ENCODE data around the genes NFKBIA and TTC6.

DNA sequence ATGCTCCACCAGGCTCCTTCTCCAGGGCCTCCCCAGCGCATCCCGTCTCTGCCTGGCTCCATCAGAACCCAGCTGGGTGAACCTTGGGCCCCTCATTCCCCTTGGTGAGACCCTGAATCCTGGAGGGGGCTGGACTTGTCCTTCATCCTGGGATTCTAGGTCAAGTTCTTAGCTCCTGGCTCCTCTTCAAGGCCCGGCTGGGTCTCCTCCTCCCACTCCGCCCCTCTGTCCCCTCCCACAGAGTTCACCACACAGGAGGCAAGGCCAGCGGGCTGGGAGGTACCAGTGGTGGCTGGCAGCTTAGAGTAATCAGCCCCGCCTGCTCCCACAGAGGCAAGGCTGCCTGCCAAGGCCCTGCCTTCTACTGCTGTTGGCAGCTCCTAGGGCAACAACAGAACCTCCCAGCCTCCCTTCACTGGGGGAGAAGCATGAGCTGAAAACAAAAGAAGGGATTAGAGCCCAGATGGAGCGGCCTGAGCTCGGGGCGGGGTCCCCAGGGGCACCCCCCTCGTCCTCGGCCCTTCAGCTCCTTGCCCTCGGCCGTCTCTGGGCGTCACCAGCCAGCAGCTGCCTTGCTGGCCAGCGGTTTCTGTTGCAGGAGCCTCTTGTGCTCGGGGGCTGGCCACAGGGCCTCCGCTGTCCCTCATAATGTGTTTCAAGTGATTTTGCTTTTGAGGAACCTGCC lies 49.4 kb downstream of the PSMA6 start:
- PRO-cap: bidirectional peak, plus-strand start at position 330 of the sequence, minus-strand start at position 157 of the sequence; bidirectional peak, plus-strand start at position 662 of the sequence, minus-strand start at position 548 of the sequence

DNA sequence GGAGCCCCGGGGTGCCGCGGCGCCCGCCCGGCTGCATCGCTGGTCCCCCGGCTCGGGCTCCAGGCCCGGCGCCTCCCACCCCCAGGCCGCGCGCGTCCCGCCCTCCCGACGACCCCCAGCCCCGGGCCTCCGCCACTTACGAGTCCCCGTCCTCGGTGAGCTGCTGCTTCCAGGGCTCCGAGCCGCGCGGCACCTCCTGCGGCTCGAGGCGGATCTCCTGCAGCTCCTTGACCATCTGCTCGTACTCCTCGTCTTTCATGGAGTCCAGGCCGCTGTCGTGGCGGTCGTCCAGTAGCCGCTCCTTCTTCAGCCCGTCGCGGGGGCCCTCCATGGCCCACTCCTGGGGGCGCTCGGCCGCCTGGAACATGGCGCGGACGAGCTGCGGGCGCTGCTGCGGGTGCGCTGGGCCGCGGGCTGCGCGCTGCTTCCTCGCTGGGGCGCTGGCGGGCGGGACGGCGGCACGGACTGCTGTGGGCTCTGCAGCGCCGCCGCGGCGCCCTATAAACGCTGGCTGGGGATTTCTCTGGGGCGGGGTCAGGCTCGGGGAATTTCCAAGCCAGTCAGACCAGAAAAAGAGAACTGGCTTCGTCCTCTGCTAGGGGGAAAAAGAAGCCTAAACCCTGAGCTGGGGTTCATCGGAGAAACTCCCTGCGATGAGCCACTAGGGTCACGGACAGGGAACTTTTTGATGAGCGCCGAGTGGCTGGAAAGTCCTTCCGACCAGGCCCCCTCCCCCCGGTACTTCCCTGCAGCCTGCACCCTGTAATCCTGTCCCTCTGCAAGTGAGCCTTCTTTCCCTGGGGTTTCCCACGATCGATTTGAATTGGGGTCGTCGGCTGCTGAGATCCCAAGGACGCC lies at the start of gene NFKBIA:
NFKBIA (minus strand) TSS at position 472 of the 858 bp plus-strand sequence.
- PRO-cap: bidirectional peak, plus-strand start at position 546 of the sequence, minus-strand start at position 472 of the sequence; bidirectional peak, plus-strand start at position 598 of the sequence, minus-strand start at position 647 of the sequence; bidirectional peak, plus-strand start outside the sequence, minus-strand start at position 820 of the sequence

DNA sequence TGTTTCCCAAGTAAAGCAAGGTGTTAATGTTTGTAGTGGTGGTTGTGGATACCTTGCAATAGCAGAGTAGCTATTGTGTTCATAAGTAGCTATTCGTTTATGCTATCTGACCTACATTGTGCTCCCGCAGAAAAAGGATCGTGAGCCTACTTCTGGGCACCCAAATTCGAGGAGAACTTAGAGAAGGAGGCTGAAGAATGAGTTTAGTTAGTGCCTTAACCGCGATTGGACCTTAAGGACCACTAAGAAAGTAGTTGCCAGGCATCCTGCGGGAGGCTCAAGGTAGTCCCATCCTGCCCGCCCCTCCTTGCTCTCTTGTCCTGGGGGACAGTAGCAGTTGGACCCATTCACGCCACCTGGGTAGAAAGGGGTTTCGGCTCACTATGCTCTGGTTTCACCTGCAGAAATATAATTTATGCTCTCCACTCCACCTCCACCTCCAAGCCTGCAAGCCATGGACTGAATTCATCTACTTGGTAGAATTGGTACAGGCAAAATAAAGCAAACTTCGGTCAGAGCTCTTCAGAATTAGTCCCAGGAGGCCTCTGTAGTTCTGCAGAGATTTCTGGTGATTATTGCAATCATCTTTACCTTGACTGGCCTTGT lies 1.1 kb upstream of the NFKBIA start:
- PRO-cap: no peak

- PRO-cap: no peak
Observed at GRCh38 chr14:35415847-35416581, 11.5 kb upstream of the NFKBIA start.

DNA sequence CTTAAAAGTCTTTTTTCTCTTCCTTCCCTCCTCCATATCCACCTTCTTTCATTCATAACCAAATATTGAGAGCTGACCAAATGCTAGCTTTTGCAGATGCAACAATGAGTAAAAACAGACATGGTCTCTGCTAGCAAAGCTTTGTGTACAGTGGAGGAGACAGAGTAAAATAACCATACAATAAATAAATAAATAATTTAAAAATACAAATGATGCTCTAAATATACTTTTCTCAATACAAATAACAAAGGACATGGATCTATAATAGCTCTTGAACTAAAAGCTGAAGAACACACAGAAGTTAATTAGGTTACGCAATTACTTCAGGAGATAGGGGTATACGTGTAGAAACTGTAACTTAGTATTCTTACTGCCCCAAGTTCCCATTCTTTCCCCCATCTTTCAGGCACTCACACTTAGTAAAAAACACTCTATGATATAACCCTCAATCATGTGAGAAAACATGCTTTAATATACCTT lies 44.1 kb downstream of the INSM2 start:
- PRO-cap: no peak

DNA sequence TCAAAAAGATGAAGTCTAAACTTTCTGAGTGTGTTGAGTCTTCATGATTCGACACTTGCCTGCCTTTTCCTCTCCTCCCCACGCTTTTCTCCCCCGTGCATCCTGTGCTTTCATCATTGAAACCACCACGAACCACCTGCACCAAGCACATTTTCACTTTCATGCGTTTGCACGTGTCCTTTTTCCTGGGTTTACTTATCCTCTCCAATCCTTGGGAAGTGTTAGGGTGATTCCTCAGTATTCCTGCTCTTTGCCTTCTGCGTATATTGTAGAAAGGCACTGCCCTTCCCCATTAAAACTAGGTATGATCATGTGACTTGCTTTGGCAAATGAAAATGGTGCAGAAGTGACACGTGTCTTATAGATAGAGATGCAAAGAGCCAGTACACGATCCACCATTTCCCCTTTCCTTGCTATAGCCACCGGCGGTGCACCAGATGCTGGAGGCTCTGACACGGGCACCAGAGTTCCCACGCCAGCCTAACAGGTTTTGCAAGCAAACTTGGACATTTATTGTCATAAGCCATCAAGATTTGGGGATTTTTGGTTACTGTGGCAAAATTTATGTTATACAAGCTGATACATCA lies 106.6 kb downstream of the BRMS1L start:
- PRO-cap: no peak

DNA sequence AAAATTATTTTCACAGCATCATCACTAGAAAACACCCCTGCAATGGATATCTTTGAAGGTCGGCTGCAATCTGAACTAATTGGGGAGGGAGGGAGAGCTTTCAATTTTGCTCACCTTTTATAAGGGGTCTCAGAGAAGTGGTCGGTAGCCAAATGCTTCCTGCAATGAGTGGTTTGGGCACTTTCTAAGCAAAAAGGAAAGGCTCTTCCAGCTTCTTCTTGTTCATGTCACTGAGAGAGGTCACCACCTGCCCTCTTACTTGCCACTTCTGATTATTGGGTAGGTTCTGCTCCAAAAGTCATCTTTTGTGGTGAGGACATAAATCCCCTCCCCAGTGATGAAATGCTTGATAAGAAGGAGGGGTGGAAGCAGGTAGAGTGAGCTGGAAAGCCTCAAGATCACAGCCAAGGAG lies 103.0 kb downstream of the MBIP start:
- PRO-cap: no peak

- PRO-cap: no peak
Observed at GRCh38 chr14:36517378-36518010, 2.5 kb downstream of the NKX2-1 start.

GRCh38 chr14:36518649-36519372 lies 1.2 kb downstream of the NKX2-1 start:
- PRO-cap: no peak

GRCh38 chr14:36656609-36657135 lies 5.0 kb upstream of the PAX9 start:
- PRO-cap: no peak

- PRO-cap: no peak
Observed at GRCh38 chr14:37167539-37168126, 4.8 kb downstream of the SLC25A21 start.

- PRO-cap: no peak
Observed at GRCh38 chr14:37247711-37248428, 50.1 kb downstream of the MIPOL1 start.

GRCh38 chr14:37563865-37564506 lies 31.1 kb downstream of the FOXA1 start:
- PRO-cap: no peak

DNA sequence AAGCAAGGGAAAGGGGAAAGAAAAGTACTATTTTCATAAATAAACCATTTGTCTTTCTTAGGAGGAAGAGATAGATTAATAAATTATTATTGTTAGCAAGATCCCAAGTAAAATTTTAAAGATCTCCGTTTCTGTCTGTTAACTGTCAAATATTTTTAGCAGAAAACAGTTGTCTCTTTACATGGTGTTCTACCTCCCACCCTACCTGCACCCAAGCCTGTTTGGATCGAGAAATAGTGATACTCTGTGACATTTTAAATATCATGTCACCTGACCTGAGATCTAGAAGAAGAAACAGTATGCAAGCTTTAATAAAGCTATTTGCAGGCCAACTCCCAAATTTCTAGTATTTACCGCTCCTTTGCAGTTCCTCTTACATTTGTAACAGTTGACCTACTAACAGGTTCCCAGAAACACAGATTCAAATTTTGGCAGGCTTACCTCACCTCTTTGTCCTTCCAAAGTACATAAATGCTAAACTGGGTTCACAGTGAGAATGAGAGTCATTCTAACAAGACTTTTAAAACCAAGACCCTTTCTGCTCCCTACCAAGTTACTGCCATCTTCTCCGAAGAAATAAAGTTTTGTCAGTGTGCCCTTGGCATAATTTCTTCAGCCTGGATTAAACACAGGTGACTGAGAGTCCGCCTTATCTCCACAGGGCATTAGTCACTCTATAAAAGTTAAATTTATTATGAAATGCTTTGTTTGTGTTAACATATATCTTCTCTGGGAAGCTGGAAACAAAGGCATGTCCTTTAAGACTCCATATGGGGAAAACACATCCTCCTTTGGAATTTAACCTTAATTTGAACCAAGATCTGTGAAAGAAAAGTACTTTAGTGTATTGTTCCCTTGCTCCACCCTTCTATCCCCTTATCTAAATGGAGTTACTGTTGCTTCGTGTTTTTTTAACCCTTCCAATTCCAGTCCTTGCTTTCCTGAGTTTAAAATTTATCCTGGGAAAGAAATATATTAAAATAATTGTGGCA lies 28.3 kb downstream of the FOXA1 start:
- PRO-cap: no peak

DNA sequence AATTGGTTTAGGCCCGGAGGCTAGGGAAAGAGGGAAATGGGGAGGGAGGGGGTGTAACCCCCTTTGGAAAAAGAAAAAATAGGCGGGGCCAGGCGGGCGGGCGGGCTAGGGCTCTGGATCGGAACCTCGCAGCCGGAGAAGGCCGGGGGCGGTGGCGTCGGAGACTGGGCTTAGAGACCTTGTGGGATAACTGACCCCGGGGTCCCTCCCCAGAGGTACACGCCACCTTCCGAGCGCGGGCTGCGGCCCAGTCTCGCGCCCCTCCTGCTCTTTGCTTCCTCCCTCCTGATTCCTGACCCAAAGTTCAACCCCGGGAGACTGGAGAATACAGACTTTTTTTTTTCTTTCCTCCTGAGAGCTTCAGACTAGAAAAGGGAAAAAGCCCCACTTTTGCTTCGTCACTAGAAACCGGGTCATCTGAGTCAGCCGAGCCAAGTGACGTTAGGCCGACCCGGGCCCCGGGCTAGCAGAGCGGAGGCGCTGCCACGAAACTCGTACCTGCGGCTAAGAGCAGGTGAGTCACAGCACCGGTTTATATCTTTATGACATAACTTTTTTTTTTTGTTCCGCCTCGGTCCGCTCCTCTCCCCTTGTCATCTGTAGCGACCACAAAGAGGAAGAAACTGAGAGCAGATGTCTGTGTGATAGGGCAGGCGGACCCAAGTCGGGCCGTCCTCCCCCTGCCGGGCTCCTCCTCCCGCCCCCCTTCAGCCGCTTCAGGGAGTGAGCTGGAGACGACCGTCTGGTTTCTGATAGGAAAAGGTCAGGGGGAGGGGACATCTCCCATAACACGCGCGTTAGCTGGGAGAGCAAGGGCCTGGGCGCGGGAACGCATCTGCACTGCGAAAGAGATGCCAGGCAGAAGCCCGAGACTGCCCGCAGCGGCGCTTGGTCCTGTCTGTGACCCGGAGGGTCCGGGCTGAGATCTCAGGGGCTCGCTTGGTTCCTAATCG lies at the start of gene TTC6:
TTC6 (plus strand) TSS at position 135 of the 953 bp plus-strand sequence.
- PRO-cap: bidirectional peak, plus-strand start at position 845 of the sequence, minus-strand start at position 437 of the sequence

GRCh38 chr14:38208396-38208803 lies 696 bp downstream of the SSTR1 start:
- PRO-cap: bidirectional peak, plus-strand start at chr14:38208603, minus-strand start at chr14:38208518

- PRO-cap: bidirectional peak, plus-strand start at chr14:39174221, minus-strand start at chr14:39174192
Observed at GRCh38 chr14:39173782-39174414, 1.2 kb upstream of the PNN start.

- PRO-cap: unidirectional peak, plus-strand start at chr14:39344759
Observed at GRCh38 chr14:39344487-39345109, 87.6 kb downstream of the FBXO33 start.

DNA sequence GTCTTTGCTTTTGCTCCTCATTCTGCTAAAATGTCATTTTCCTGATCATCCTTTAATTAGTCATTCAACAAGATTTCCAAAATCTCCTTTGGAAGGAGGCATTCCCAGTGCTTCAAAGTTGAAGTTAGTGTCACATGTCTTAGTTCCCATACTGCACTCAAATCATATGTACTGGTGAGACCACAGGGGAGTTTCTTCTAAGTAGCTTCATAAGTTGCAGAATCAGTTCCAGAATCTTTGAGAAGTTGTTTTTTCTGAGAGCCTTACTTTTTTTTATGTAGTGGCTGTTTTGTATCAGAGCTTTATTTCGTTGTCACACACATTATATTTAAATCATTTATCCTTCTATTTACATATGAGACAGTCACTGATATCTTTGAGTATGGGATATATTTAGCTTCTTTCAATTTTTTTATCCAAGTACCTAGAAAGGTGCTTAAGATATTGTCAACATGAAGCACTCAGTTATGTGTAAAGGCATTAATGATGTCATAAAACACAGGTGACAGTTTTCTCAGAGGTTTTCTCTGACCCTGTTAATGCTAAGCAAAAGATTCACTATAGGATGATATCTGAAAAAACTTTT lies 23.0 kb downstream of the LRFN5 start:
- PRO-cap: no peak

DNA sequence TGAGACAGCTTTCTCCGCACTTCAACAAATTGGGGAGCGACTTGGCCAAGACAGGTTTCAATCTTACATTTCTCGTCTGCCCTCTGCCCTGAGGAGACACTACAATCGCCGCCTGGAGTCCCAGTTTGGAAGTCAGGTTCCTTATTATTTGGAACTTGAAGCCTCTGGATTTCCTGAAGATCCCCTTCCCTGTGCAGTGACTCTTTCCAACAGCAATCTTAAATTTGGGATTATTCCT lies 1.2 kb downstream of the TOGARAM1 start:
- PRO-cap: no peak

Data from duodenum (tissue), 1 donor.